Fibroblast of villous mesenchyme (primary cell): ENCODE measurements around the genes TLX1 and HPS6.

GRCh38 chr10:100984154-100984691 is 3.1 kb downstream of the MRPL43 start:
- CAGE, long polyA plus RNA: no peak

GRCh38 chr10:100986103-100986780 is 1.1 kb downstream of the MRPL43 start:
- CAGE, long polyA plus RNA: no peak

DNA sequence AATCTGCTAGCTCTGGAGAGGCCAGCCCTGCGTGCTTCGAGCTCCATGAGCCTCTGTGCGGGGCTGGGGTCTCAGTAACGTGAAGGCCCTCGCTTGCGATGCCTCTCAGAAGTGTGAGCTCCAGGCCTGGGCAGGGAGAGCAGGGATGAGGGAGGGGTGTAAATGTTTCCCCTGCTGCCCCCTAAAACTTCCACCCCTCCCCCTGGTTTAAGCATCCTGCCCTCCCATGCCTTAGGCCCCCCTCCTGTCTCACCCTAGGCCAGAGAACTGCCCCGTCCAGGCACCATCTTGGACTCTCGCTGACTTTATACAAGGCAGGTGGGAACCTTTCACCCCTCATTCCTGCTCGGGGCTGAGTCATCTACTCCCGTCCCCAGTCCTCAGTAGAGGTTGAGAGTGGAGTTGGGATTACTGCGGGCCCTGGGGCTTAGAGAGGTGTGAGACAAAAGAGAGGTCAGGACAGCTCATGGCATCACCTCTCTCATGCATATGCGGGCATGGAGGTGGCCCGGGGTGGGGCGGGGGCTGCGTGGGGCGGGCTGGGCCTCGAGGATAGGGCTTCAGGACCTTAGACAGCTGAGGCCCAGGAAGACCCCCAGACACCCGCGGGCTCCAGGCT is 561 bp downstream of the PDZD7 start:
- CAGE, long polyA plus RNA: no peak

DNA sequence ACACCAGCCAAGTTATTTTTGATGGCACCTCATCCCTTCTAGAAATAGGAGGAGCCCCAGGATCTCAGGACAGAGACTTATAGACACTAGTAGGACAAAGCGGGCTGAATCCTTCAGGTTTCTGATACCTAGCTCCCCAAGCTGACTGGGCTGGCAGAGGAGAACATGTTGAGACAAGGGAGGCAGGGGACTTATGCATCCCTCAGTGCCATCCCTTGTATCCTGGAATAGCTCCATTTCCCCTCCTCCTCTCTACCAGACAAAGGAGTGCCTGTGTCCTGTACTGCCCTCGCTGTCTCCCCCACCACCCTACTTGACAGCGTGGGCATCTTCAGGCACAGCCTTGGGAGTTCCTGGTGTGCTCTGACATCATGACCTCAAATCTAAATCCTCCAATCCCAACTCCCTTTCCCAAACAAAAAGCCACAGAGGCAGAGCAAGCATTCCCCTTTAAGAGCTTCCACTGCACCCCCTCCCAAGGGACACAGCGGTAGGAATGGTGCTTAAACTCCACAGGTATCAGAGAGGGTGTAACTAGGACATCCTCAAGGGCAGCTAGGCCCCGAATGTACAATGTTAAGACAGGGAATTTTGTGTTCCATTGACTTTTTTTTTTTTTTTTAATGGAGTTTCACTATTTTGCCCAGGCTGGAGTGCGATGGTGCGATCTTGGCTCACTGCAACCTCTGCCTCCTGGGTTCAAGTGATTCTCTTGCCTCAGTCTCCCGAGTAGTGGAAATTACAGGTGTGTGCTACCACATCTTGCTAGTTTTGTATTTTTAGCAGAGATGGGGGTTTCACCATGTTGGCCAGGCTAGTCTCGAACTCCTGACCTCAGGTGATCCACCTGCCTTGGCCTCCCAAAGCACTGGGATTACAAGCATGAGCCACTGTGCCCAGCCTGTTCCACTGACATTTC is 9.2 kb downstream of the SFXN3 start:
- CAGE, long polyA plus RNA: no peak

DNA sequence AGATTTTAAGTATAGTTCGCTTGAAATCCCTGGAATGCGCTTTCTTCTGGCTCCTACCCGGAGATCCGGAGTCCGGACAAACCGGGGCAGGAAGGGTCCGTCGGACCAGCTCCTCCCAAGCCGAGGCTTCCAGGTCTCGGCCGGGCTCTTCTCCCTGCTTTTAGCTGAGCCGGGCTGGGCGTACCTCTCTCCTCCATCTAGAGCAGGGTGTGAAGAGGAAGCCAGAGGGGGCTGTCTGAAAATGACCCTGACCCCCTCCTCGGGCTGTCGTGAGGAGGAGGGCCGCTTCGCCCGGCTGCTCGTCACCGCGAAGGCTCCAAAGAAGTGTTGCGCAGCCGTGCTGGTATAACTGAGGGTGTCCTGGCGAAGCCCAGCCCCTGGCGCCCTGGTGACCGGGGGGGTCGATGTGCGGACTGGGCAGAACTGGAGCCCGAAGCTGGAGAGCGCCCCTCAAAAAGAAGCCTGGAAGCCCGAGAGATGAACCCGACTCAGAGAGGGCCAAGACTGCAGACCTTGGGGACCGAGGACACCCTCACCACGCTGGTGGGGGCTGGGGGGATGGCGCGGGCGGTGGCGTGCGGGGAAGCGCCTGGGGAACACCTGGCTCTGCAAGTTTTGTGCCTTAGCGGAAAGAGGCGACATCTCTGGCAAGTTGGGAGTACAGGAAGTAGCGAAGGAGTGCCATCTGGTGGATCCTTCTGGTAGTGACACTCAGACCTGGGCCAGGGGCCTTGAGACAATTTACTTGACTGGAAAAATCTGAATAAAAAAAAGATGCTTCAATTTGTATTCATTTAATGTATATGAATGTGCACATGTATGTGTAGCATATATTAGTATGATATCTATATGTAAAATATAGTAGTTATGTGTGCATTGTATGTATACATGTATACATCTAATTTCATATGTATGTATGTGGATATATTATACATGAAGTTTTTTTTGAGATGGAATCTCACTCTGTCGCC is 5.8 kb downstream of the KAZALD1 start:
- CAGE, long polyA plus RNA: no peak

DNA sequence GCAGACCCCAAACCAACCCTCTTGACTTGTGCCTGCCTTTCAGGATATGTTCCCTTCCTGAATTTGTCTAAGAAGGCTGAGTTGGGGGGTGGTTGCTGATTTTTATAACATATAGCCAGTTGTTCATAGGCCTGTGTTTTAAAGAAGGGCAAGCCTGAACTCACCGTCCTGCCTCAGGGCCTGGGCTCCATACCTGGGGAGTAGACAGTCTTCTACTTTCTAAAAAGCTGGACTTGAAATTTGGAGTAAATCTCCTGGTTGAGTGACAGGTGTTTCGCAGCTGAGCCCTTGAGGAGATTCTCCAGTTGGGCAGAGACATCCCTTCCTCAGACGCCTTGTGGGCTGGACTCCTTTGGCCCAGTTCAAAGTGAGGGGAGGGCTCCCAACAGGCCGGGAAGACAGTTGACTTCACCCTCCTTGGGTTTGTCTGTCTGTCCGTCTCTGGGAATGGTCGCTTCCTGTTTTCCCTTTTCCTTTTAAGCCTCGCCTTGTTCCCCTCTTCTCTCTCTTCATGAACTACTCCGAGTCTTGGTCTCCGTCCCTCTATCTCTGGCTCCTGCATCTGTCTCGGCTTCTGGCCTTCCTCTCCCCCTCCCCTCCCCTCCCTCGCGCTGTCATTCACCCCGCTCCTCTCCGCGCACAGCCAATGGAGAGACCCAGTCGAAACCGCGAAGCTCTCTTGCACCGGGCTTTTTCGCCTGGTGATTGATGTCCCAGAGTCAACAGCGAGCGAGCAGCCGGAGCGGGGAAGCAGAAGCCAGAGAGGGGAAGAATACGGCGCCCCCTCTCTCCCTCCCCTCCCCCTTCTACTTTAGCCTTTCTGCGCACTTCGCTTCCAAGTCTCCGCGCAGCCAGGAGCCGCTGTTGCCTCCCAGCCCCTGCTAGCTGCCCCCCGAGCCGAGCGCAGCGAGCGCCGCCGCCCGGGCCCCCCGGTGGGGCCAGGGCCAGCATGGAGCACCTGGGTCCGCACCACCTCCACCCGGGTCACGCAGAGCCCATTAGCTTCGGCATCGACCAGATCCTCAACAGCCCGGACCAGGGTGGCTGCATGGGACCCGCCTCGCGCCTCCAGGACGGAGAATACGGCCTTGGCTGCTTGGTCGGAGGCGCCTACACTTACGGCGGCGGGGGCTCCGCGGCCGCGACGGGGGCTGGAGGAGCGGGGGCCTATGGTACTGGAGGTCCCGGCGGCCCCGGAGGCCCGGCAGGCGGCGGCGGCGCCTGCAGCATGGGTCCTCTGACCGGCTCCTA is at the start of gene TLX1:
Gene TLX1 (plus strand): TSS at position 708 of the 1,251 bp plus-strand sequence.
- CAGE, long polyA plus RNA: no peak

GRCh38 chr10:101141196-101141663 is 10.1 kb downstream of the TLX1 start:
- CAGE, long polyA plus RNA: no peak

DNA sequence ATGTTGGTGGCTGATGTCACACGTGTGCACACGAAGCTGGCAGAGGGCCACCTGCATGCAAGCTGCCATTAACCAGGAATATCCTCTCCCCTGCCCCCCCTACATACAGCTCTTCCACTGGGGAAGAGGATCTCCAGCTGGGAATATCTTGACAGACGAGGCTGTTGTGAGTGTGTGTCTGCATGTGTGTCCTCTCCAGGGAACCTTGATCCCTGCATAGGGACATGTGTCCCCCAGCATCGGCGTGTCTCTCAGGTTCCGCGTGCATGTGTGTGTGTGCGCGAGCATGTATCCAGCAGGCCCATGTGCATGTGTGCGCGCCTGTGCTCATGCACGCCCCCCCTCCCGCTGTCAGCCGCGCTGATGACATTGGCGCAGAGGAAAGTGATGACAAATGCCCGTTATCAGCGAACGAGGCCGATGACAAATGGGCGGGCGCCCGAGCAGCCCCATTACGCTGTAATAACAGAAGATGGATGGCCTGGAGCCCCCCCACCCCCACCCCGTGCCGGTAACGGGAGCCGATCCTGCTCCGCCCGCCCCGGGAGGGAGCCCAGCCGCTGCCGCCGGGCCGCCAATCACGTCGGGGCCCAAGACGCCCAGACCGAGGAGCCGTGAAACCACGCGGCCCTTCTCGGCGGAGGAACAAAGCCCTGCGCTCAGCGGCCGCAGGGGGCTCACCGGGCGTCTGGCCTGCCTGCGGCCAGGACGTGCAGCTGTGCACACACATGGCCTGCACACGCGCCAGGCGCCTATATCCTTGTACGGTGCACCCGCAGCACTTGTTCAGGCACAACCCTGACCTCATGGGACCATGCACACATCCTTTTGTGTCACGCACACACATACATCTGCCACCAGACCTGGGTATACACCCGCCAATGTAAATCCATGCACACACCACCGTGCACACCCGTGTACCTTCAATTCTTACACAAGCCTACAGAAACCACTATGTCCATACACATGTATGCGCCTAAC is 21.6 kb downstream of the POLL start:
- CAGE, long polyA plus RNA: no peak

DNA sequence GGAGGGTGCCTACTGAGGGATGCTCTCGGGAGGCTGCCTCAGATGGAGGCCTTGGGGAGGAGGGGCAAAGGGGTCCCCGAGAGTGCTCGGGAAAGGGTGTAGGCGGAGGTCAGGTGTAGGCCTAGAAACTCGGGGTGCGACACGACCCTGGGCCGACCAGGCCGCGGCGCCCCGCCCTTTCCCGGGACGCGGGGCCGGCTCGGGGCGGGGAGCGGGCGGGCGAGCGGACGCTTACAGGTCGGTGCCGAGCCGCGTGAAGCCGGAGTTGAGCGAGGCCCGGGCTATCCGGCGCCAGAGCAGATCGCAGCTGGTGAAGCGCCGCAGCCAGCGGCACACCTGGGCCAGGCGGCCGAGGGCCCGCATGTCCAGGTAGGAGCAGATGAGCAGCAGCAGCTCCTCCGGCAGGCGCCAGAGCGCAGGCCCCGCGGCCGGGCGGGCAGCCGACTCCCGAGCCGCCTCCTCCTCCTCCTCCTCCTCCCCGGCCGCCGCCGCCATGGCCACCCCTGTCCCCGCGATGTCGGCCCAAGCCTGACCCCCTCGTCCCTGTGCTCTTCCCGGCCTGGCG is 742 bp downstream of the FBXW4 start:
- CAGE, long polyA plus RNA: no peak

DNA sequence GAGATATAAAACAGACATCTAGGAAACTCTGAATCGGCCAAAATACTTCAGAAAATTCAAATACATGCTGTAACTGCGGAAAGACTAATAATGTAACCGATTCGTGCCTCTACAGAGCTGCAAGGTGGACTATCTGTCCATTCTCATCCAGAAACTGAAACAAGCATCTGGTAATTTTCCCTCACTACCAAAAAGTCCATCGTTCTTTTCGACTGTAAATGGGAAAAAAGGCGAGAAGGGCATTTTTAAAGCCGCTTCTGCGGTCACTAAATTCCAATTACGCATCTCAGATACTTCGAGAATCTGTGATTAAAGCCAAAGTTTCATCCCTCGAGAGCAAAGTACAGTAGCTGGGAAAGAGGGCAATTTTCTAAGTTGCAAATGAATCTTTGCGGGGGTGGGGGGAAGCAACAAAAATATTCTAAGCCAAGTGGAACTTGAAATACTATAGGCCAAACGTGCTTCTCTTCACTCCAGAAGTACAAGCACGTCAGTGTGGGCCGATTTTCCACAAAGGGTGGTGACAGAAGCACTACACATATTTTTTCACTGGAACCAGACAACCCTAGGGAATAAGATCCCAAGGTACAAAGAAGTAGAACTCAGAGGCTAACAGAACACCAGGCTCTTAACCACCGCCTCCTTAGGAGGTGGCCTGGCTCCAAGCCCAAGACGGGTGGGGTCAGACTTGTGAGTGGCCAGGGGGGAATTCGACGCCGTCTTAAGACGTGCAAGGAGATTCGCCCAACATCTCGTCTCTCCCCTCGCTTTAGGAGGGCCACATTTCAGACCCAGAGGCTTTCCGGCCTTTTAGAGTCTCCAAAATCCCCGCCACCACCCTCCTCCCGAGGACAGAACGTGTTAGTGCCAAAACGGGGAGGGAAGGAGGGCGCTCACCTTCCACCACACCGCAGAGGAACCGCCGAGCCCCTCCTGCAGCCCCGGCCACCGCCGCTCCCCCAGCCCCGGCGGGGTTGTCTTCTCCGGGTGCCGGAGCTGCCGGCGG is 1.0 kb downstream of the OGA start:
- CAGE, long polyA plus RNA: no peak

GRCh38 chr10:102065030-102065511 is at the start of gene HPS6:
Gene HPS6 (plus strand): TSS chr10:102065349.
- CAGE, long polyA plus RNA: no peak

DNA sequence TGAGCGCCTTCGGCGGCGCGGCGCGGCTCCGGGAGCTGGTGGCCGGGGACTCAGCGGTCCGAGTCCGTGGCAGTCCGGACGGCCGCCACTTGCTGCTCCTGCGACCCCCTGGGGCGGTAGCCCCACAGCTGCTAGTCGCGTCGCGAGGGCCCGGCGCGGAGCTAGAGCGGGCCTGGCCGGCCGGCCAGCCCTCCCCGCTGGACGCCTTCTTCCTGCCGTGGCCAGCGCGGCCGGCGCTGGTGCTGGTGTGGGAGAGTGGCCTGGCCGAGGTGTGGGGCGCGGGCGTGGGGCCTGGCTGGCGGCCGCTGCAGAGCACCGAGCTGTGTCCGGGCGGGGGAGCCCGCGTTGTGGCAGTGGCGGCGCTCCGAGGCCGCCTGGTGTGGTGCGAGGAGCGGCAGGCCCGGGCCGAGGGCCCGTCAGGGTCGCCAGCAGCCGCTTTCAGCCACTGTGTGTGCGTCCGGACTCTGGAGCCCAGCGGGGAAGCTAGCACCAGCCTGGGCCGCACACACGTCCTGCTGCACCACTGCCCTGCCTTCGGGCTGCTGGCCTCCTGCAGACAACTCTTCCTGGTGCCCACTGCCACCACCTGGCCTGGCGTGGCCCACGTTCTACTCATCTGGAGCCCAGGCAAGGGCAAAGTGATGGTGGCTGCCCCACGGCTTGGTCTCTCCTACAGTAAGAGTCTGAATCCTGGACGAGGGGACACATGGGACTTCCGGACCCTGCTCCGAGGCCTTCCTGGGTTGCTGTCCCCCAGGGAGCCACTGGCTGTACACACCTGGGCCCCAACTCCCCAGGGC is 563 bp downstream of the HPS6 start:
- CAGE, long polyA plus RNA: no peak

DNA sequence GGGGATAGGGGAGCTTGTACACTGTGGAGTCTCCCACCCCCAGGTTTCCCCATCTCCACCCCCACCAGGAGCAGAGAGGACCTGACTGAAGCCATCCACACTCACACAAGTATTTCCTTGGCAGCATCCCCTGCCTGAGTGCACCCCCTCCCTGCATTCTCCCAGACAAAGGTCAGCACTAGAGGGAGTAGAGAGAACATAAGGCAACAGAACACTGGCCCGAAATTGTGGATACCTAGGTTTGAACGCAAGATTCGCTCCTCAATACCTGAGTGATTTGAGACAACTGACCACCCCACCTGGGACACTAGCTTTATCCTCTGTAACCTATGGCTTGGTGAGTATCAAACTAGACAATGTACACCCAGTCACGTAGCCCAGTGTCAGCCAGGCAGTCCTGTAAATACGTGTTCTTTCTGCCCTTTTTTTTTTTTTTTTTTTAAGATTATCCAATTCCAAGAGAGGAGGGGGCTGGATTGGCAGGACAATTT is 1.9 kb upstream of the LDB1 start:
- CAGE, long polyA plus RNA: no peak

DNA sequence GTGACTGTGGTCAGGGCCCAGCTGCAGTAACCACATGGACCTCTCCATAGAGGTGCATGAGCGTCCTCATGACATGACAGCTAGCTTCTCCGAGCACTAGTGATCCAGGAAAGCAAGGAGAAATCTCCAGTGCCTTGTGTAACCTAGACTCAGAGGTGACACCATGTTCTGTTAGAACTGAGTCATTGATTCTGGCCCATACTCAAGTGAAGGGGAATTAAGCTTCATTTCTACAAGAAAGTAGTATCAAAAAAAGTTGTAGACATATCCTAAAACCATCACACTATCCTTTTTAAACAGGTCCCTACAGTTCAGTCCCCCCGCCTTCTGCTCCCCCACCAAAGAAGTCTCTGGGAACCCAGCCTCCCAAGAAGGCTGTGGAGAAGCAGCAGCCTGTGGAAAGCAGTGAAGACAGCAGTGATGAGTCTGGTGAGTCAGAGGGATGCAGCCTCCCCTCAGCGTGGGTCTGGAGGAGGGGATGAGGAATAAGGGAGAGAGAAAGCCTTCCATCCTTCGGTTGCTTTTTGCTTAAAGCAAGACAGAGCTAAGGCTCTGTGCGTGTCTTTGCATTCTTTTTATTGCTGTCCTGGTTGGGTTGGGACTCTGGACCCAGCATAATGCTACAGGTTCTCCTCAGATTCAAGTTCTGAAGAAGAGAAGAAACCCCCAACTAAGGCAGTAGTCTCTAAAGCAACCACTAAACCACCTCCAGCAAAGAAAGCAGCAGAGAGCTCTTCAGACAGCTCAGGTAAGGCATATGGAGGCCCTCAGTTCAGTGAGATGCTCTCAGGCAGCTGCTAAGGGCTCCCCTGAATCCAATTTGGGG is 7.6 kb downstream of the NOLC1 start:
- CAGE, long polyA plus RNA: no peak

GRCh38 chr10:102407743-102408683 is 10.6 kb downstream of the PSD start:
- CAGE, long polyA plus RNA: no peak

DNA sequence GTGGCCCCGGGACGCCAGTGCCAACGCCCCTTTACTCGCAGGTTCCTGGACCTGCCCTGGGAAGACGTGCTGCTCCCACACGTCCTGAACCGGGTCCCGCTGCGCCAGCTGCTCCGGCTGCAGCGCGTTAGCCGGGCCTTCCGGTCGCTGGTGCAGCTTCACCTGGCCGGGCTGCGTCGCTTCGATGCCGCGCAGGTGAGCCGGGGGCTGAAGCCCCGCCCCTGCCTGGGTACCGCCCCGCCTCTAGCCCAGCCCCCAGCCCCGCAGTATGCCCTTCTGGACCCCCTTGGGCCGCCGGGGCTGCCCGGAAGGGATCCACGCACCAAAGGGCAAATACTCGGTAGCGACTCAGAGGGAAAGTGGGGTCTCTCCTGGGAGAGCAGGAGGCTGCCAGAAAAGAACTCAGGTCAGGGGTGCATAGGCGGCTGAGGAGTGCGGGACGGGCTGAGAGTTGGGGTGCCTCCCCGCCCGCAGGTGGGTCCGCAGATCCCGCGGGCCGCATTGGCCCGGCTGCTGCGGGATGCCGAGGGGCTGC is 744 bp downstream of the FBXL15 start:
- CAGE, long polyA plus RNA: start-site peak on the plus strand centred at position 135 of the sequence, 26 bp wide, 19 and 19 reads in 2 replicates

- CAGE, long polyA plus RNA: no peak
Observed at GRCh38 chr10:102421848-102422625, 1.4 kb downstream of the FBXL15 start.

GRCh38 chr10:102501624-102502163 is 818 bp downstream of the ACTR1A start:
- CAGE, long polyA plus RNA: no peak

- CAGE, long polyA plus RNA: no peak
Observed at GRCh38 chr10:102604300-102604766, 39.9 kb upstream of the TRIM8 start.

DNA sequence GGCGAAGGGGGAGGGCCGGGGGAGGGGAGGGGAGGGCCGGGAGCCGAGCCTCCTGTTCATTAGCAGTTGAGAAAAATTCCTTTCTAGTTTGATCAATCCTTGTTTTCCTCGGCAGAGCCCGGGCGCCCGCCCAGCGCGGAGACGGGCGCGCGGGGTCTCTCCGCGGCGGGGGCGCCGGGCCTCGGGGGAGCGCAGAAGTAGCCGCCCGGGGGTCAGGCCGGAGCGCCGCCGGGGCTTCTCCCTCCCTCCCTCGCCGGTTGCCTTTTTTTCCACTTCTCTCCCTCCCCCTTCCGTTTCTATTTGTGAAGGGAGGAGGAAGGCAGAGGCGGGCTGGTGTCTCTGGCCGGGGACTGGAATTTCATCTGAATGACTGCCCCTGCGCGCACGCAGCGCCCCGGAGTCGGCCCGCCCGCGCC is 702 bp upstream of the TRIM8 start:
- CAGE, long polyA plus RNA: no peak